ENCODE measurements around a stretch of chr20.

DNA sequence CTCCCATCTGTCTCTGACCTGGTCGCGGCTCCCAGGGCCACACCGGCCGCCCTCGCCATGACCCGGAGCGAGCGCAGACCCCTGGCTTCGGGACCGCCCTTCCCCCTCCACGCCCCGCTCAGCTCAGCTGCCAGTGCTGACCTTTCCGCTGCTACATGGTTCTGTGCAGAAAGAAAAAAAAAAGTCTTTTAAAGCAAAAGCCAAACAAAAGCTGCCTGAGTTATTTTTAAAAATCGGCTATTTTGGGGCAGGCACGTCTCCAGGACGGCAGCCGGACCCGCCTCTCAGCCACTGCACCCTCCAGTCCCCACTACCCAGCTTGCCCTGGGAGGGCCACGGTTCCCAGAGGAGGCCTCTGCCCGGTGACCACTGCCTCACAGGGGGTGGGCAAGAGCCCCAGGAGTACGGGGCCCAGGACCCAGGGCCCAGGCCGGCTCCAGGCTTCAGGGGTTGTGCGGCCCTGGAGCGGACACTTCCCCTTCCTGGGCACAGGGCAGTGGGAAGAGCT, 10.8 kb downstream of the LAMA5 start:
- RAMPAGE, long total RNA: no peak
- RRBS, 2 experiments: 21 to 46% methylated on average over 6 of the region's 24 CpGs
CAGE:
- cytosol, long polyA minus RNA: no peak
- cytosol, long polyA plus RNA: no peak
- long polyA plus RNA: no peak
- nucleolus, long total RNA: no peak
- nucleus, long polyA plus RNA: no peak
- nucleus, long total RNA: no peak

GRCh38 chr20:62368044-62368413, 917 bp upstream of the LAMA5 start:
- RAMPAGE, long total RNA: no peak
- RRBS, 2 experiments: no CpG with 5 or more reads among the region's 24 CpGs
CAGE:
- cytosol, long polyA minus RNA: no peak
- cytosol, long polyA plus RNA: no peak
- long polyA plus RNA: no peak
- nucleolus, long total RNA: no peak
- nucleus, long polyA plus RNA: no peak
- nucleus, long total RNA: no peak

DNA sequence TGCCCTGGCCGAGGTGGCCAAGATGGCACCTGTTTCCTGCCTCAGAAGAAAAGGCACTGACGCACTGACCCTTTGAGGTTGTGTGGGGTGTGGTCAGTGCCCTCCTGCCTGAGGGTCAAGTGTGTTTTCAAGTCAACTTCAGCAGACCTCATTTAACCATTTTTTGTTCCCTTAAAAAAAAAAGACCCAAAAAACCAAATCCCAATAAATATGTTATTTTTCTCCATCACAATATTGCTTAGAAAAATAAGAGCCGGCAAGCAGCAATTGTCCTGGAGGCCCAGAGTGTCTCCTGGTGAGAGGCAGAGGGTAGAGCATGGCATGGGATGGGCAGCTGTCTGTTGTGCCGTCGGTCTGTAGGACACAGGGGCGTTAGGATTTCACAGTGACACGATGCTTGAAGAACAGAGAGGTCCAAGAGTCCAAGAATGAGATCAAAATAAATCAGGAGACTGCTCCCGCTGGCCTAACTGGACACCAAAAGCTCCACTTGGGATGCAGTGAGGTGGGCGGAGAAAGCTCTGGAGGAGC, 3.0 kb downstream of the RPS21 start:
- RAMPAGE, long total RNA: no peak
- RRBS, 2 experiments: no CpG with 5 or more reads among the region's 9 CpGs
CAGE:
- cytosol, long polyA minus RNA: no peak
- cytosol, long polyA plus RNA: no peak
- long polyA plus RNA: no peak
- nucleolus, long total RNA: no peak
- nucleus, long polyA plus RNA: no peak
- nucleus, long total RNA: no peak

DNA sequence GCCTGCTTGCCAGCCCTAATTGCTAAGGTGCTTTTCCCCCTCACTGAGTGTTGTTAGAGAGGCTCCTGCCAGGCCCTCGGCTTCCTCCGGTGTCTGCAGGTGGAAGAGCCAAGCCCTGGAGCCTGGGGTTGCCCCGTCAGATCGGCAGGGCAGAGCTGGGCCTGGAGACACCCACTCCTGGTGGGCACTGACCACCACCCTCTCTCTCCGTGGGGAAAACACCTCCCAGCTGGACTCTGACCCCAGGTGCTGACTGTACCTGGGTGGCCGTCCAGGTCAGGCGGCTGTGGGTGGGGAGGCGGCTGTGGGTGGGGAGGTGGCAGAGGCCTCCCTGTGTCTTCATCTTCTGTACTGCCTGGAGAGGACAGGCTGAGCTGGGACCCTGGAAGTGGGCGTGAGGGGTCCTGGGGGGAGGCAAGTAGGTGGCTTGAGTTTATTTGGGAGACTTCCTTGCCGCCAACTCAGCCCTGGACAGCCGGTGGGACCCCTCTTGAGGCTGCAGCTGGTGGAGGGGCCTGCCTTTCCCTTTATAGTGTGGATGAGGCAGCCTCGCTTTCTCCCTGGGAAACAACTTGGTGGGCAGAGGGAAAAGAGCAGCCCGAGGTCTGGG, 6.2 kb upstream of the CABLES2 start:
- RAMPAGE, long total RNA: no peak
- RRBS, 2 experiments: no CpG with 5 or more reads among the region's 13 CpGs
CAGE:
- cytosol, long polyA minus RNA: no peak
- cytosol, long polyA plus RNA: no peak
- long polyA plus RNA: no peak
- nucleolus, long total RNA: no peak
- nucleus, long polyA plus RNA: no peak
- nucleus, long total RNA: no peak

DNA sequence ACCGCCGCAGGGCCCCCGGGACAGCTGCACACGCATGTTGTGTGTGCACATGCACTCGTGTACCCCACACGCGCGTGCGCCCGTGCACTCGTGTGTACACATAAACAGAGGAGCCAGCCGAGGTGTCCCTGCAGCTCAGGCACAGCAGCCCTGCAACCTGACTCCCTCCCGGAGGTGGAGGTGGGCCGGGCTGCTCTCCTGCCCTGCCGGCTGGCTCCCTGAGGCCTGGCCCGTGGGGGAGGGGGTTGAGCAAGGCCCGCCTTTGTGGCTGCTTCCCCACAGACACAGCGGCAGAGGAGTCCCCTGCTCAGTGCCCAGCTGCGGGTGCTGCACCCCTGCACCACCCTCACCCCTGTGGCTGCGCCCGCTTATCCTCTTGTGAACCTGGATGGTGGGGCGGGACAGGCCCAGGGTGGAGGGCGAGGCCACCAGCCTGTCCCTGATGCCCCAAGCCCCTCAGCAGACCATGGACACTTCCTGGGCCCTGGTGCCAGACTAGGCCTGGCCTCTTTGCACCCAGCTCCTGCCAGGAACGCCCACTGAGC, 550 bp downstream of the RBBP8NL start:
- RAMPAGE, long total RNA: no peak
- RRBS, 2 experiments: no CpG with 5 or more reads among the region's 24 CpGs
CAGE:
- cytosol, long polyA minus RNA: no peak
- cytosol, long polyA plus RNA: no peak
- long polyA plus RNA: no peak
- nucleolus, long total RNA: no peak
- nucleus, long polyA plus RNA: no peak
- nucleus, long total RNA: no peak

DNA sequence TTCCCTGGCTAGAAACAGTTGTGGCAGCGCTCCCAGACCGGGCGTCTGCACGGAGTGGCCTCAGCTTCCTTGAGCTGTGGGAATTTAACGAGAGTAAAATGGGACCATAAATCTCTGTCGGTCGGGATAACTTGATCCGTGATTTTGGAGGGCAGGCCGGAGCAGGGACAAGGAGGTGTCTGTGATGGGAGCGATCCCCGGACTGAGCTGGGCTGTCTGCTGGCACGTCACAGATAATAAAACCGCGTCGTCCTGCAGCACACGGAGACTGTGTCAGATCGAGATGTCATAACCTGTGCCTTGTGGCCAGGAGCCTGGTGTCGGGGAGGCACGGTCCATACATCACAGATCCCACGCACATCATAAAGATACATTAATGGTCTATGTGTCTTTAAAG, 6.4 kb upstream of the RBBP8NL start:
- RAMPAGE, long total RNA: no peak
- RRBS, 2 experiments: 23 to 60% methylated on average over 1 to 2 of the region's 20 CpGs
CAGE:
- cytosol, long polyA minus RNA: no peak
- cytosol, long polyA plus RNA: no peak
- long polyA plus RNA: no peak
- nucleolus, long total RNA: no peak
- nucleus, long polyA plus RNA: no peak
- nucleus, long total RNA: no peak

DNA sequence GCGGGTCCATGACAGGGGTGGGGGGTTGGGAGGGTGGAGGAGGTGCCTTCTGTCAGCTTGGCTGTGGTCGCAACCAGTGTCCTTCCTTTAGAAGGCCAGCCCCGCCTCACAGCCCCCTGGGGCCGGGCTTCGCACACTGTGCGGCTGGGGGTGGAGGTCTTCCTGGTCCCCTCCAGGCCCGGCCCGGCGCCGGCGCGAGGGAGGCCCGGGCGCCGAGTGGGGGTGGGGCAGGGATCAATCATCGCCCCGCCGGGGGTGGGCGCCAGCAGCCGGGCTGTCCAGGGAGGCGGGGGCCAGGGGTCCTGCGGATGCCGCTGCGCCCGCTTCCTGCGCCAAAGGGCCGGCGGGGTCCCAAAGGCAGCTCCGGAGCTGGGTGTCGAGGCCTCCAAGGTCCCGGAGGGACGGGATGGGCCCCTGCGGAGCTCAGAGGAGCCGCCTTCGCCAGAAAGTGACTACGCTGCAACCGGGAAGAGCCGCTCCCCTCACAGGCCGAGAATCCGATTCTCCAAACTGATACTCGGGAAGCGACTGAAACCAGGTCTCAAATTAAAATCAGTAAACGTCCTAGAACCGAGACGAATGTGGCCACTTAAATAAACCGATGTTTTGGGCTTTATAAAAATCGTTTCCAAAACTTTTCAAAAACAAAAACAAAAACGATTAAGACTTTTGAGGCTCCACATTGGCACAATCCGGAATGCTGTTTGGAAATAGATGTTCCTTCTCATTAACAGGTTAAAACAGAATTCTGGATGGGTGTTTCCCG, 1.5 kb downstream of the GATA5 start:
- RAMPAGE, long total RNA: no peak
- RRBS, 2 experiments: 16 to 29% methylated on average over 24 to 25 of the region's 50 CpGs
CAGE:
- cytosol, long polyA minus RNA: no peak
- cytosol, long polyA plus RNA: no peak
- long polyA plus RNA: no peak
- nucleolus, long total RNA: no peak
- nucleus, long polyA plus RNA: no peak
- nucleus, long total RNA: no peak

DNA sequence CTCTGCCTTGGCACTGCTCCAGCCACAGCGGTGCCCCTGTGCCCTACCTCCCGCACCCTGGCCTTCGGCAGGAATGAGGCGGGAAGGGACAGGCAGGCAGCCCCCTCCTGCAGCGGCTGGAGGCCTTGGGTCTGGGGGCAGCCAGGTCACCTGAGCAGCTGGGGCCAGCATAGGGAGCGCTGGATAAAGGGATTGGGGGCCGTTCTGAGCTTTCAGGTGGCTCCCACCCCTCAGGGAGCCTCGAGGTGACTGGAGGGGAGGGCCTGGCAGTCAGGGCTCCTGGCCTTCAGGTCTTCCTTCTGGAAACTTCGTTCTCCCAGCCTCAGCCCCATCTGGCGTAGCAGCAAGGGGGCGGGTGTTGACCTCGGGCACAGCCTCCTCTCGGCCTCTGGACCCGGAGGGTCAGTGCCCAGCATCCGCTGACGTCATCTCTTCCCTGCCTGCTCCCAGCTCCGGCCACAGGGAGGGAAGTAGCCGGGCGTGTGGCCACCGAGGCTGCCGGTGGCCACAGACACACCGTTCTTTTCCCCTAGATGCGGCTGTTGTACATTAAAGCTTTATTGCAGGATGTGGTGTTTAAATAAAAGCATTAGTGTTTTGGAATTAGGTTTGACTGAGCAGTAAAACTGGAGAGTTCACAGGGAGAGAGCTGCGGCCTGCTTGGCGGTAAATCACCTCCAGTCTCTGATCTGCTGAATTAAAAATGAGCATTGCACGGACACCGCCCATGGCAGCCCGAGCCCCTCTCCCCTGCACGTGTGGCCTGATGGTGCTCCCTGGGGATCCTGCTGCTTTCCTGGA, 80.0 kb upstream of the GATA5 start:
- RAMPAGE, long total RNA: no peak
- RRBS, 2 experiments: 10 to 26% methylated on average over 4 of the region's 29 CpGs
CAGE:
- cytosol, long polyA minus RNA: no peak
- cytosol, long polyA plus RNA: no peak
- long polyA plus RNA: no peak
- nucleolus, long total RNA: no peak
- nucleus, long polyA plus RNA: no peak
- nucleus, long total RNA: no peak

DNA sequence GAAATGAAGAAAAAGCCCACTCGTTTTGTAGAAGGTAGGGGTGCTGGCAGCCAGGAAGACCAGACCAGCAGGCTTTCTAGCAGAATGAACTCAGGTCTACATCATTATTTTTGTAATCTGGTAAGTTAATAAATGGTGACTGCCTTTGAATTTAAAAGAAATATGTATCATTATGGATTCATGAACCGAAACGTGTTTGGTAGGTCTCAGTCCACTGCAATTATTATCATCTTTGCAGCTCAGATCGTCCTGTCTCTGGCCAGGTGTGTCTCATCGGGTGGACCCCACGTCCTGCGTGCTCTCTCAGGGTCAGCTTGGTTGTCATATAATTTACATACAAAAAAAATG, 69.0 kb upstream of the SLCO4A1 start:
- RAMPAGE, long total RNA: no peak
- RRBS, 2 experiments: no CpG with 5 or more reads among the region's 7 CpGs
CAGE:
- cytosol, long polyA minus RNA: no peak
- cytosol, long polyA plus RNA: no peak
- long polyA plus RNA: no peak
- nucleolus, long total RNA: no peak
- nucleus, long polyA plus RNA: no peak
- nucleus, long total RNA: no peak

DNA sequence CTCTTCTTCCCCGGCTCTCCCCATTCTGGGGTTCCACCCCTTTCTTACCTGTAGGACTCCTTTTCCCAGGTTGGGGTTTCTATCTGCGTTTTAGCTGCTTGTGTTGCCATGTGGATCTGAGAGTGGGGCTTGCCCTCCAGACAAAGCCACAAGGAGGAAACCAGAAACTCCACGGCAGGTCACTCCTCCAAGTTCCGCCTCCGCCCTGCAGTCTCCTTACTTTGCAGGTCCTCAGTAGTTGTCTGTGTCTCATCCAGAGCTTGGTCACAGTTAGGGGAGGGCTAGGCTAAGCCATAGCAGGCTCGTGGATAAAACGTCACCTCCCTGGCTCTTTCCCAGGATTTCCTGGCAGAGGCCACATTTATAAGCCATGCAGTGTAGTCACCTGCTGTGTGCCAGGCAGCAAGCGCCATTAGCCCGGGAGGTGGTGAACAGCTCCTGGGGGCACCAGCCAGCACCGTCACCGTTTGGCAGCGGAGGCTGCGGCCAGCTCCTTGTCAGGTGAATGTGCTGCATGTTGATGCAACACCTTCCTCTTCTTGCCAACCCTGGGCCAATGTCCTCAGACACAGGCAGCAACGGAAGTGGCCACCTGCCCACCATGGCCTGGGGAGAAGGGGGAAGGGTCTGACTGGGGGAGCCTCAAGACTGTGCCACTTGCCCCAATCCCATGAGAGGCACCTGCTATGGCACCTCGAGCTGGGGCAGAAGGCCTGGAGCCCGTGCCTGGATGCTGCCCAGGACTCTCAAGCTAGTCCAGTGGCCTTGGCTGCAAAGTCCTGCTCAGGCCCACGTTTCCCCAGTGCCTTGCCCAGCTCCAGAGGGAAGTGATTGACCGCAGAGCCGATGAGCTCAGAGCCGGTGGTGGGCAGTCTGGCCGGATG, 39.1 kb upstream of the SLCO4A1 start:
- RAMPAGE, long total RNA: no peak
- RRBS, 2 experiments: 0% methylated on average over 1 of the region's 21 CpGs; no CpG with 5 or more reads in 1 of the 2 experiments
CAGE:
- cytosol, long polyA minus RNA: no peak
- cytosol, long polyA plus RNA: no peak
- long polyA plus RNA: no peak
- nucleolus, long total RNA: no peak
- nucleus, long polyA plus RNA: no peak
- nucleus, long total RNA: no peak

GRCh38 chr20:62605994-62606459, 36.3 kb upstream of the SLCO4A1 start:
- RAMPAGE, long total RNA: no peak
- RRBS, 2 experiments: no CpG with 5 or more reads among the region's 6 CpGs
CAGE:
- cytosol, long polyA minus RNA: no peak
- cytosol, long polyA plus RNA: no peak
- long polyA plus RNA: no peak
- nucleolus, long total RNA: no peak
- nucleus, long polyA plus RNA: no peak
- nucleus, long total RNA: no peak

GRCh38 chr20:62624489-62625038, 17.7 kb upstream of the SLCO4A1 start:
- RAMPAGE, long total RNA: no peak
- RRBS, 2 experiments: no CpG with 5 or more reads among the region's 18 CpGs
CAGE:
- cytosol, long polyA minus RNA: no peak
- cytosol, long polyA plus RNA: no peak
- long polyA plus RNA: no peak
- nucleolus, long total RNA: no peak
- nucleus, long polyA plus RNA: no peak
- nucleus, long total RNA: no peak

- RAMPAGE, long total RNA: no peak
- RRBS, 2 experiments: 64 to 68% methylated on average over 8 of the region's 19 CpGs
CAGE:
- cytosol, long polyA minus RNA: no peak
- cytosol, long polyA plus RNA: no peak
- long polyA plus RNA: no peak
- nucleolus, long total RNA: no peak
- nucleus, long polyA plus RNA: no peak
- nucleus, long total RNA: no peak
Measured at GRCh38 chr20:62687197-62687640, 21.4 kb upstream of the NTSR1 start.

DNA sequence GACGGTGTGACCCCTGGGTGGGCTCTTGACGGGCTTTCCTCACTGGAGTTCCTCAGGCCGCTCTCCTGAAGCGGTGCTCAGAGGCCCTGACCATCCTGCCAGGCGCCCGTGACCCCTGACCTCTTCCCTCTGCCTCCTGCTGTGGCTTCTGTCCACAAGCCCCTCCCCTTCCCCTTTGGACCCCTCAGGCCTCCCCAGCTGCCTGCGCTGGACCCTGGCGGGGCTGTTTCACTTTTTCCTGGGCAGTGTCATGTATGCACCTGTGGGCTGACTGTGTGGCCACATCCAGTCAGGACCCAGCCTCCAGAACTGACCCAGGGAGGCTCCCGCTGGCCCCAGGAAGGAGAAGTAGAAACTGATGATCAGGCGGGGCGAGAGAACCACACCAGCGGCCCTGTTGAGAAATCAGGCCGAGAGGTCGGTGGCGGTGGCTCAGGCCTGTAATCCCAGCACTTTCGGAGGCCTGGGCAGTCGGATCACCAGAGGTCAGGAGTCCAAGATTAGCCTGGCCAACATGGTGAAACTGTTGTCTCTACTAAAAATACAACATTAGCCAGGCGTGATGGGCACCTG, 1.3 kb downstream of the OGFR start:
- RAMPAGE, long total RNA: no peak
- RRBS, 2 experiments: no CpG with 5 or more reads among the region's 18 CpGs
CAGE:
- cytosol, long polyA minus RNA: no peak
- cytosol, long polyA plus RNA: no peak
- long polyA plus RNA: no peak
- nucleolus, long total RNA: no peak
- nucleus, long polyA plus RNA: no peak
- nucleus, long total RNA: no peak

GRCh38 chr20:62837937-62839043, 21.4 kb downstream of the COL9A3 start:
- RAMPAGE, long total RNA: no peak
- RRBS, 2 experiments: no CpG with 5 or more reads among the region's 33 CpGs
CAGE:
- cytosol, long polyA minus RNA: no peak
- cytosol, long polyA plus RNA: no peak
- long polyA plus RNA: no peak
- nucleolus, long total RNA: no peak
- nucleus, long polyA plus RNA: no peak
- nucleus, long total RNA: no peak

DNA sequence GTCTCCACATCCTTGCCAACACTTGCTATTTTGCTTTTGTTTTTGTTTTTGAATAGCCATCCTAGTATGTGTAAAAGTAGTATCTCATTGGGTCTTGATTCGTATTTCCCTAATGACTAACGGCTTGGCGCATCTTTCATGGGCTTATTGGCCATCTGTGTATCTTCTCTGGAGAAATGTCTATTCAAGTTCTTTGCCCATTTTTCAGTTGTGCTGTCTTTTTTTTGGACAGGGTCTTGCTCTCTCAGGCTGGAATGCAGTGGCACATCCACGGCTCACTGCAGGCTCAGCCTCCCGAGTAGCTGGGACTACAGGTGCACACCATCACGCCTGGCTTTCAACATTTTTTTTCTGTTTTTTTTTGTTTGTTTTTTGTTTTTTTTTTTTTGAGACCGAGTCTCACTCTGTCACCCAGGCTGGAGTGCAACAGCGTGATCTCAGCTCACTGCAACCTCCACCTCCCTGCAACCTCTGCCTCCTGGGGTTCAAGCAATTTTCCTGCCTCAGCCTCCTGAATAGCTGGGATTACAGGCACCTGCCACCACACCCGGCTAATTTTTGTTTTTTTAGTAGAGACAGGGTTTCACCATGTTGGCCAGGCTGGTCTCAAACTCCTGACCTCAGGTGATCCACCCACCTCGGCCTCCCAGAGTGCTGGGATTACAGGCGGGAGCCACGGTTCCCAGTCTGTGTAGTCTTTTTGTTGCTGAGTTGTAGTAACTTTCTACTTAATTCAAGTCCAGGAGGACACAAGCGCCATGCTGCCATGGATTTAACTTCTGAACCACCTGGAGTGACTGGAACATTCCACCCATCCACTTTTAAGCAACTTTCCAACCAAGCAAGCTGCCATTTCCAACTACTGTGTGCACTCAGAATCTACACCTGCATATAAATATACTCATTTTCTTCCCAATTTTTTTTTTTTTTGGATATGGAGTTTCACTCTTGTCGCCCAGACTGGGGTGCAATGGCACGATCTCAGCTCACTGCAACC, 17.1 kb downstream of the TCFL5 start:
- RAMPAGE, long total RNA: no peak
- RRBS, 2 experiments: no CpG with 5 or more reads among the region's 15 CpGs
CAGE:
- cytosol, long polyA minus RNA: no peak
- cytosol, long polyA plus RNA: no peak
- long polyA plus RNA: no peak
- nucleolus, long total RNA: no peak
- nucleus, long polyA plus RNA: no peak
- nucleus, long total RNA: no peak

DNA sequence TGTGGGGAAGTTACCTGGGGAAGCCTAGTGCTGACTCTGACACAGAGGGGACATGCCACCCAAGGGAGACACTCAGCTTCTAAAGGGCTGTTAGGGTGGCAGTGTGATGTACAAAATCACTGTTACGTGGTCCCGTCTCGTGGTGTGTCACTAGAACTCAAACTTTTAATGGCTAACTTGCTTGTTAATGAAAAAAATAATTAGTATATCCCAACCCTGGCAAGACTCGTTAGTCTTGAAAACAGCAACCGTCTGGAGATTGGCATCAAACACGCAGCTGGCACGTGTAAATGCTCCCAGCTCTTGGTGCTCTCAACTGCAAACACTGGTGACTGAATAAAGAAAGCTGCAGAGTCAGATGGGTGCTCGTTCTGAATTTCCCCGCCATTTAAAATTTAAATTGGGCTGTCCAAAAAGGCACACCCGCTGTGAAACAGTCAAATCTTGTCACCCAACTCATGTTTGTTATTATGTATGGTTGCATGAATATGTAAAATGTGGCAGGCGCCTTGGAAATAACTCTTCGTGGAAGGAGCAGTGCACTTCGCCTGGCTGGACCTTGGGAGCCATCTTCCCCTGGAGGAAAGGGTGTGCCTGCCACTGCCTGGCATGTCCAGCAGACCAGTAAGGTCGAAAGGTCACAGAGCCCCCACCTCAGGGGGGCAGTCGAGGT, 23.8 kb upstream of the TCFL5 start:
- RAMPAGE, long total RNA: no peak
- RRBS, 2 experiments: no CpG with 5 or more reads among the region's 15 CpGs
CAGE:
- cytosol, long polyA minus RNA: no peak
- cytosol, long polyA plus RNA: no peak
- long polyA plus RNA: no peak
- nucleolus, long total RNA: no peak
- nucleus, long polyA plus RNA: no peak
- nucleus, long total RNA: no peak

- RAMPAGE, long total RNA: no peak
- RRBS, 2 experiments: no CpG with 5 or more reads among the region's 12 CpGs
CAGE:
- cytosol, long polyA minus RNA: no peak
- cytosol, long polyA plus RNA: no peak
- long polyA plus RNA: no peak
- nucleolus, long total RNA: no peak
- nucleus, long polyA plus RNA: no peak
- nucleus, long total RNA: no peak
Measured at GRCh38 chr20:62894866-62895290, 31.4 kb downstream of the DIDO1 start.

DNA sequence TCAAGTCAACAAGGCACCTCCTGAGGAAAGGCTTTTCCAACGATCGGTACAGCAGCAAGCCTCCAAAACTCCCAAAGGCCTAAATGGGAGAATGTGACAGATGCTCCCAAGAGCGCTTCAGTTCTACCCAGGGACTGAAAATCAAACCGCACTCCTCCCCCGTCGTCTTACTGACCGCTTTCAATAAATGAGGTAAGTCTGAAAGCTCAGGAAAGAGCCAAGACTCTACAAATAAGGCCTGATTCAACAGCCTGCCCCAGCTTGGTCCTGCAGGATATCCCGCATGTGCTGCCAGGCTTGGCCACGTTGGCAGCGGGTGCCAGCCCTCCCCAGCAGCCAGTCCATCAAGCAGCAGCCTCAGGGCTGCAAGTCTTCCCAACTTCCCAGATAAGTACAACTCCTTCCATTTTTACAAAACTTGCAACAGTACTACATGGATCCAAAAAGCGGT, 28.3 kb downstream of the DIDO1 start:
- RAMPAGE, long total RNA: no peak
- RRBS, 2 experiments: no CpG with 5 or more reads among the region's 11 CpGs
CAGE:
- cytosol, long polyA minus RNA: no peak
- cytosol, long polyA plus RNA: no peak
- long polyA plus RNA: no peak
- nucleolus, long total RNA: no peak
- nucleus, long polyA plus RNA: no peak
- nucleus, long total RNA: no peak

DNA sequence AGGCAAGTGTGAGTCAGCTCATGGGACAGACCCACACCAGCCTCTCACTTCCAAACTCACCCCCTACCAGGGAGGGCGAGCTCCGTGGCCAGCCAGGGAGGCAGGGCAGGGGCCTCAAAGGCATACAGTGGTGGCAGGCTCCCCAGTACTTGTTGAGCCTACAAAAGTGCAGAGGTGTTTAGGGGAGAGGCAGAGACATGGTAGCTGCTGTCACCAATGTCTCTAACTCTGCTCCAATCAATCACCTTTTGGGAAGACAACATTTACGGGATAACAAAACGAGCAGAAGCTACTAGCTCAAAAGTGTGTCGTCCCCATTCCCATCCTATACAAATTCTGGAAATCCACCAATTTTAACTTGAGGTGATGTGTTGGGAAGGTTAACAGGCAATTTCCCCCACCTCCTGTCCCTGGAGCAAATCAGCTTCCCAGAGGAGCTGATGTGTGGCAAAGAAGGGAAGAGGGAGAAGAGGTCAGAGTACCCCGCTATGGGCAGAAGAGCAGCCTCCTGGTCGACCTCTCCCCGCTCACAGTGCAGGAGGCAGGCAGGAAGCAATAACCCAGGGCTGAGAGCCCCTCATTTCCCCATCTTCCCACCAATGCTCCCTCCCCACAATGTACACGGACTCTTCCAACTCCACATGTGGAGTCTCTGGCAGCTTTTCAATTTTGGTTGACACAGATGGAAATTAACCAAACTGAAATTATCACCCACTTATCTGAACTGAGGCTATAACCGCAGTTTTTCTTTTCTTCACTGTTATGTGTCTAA, 22.7 kb downstream of the DIDO1 start:
- RAMPAGE, long total RNA: no peak
- RRBS, 2 experiments: no CpG with 5 or more reads among the region's 10 CpGs
CAGE:
- cytosol, long polyA minus RNA: no peak
- cytosol, long polyA plus RNA: no peak
- long polyA plus RNA: no peak
- nucleolus, long total RNA: no peak
- nucleus, long polyA plus RNA: no peak
- nucleus, long total RNA: no peak

All from GM12878 (cell line).